Right ventricle myocardium (tissue), 1 donor: ENCODE results near the gene TRIM59.

DNA sequence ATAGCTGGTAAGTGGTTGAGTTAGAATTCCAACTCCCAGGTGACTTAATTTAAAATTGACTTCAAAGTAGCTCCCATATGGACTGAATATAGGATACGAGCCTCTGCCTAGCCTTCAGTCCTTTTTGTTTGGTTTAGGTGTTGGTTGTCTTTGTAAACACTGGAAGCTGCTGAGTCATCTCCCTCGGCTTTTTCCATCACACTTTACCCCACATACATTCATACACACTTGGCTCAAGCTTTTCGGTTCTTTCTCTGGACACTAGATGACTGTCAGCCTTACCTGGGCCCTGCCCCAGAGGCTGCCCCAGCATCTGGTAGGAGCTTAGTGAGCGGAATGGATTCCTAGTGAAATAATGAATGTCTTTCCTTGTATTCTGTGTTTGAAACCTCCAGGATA is 438.1 kb upstream of the C3orf80 start:
- PRO-cap, 2 experiments = no peak in any of the 2 experiments

- PRO-cap, 2 experiments = no peak in any of the 2 experiments
These were observed 430.1 kb upstream of the C3orf80 start for GRCh38 chr3:159794879-159795777.

DNA sequence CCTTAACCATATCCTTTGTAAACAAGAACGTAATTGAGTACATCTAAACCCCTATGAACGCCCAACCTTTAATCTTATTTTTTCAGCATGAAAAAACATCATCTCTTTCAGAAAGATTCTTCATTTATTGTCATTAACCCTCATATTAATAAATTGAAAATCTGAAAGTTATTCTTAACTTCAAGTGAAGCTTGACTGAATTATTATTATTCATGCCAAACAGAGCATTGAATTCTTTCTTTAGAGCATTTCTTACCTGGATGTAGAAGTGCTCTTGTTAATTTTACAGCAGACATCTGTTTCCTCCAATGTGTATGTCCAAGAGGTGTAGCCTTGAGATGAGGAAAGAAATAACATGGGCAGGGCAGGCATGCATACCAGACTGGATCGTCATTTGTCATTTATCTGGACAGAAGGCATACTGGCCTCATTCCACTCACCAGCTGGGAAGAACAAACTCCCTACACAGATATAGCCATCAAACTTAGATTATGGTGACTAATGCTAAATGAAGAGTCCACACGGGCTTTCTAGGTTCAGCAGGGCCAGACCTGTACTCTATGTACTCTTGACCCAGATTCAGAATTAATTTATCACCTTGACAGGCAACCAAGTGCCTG is 401.1 kb upstream of the C3orf80 start:
- PRO-cap, 2 experiments = no peak in any of the 2 experiments

GRCh38 chr3:159839447-159840450 is 385.5 kb upstream of the C3orf80 start:
- PRO-cap, 2 experiments = peak in 2 of 2 experiments; most common plus-strand start chr3:159839960 (in 2); most common minus-strand start chr3:159840026 (in 1)

DNA sequence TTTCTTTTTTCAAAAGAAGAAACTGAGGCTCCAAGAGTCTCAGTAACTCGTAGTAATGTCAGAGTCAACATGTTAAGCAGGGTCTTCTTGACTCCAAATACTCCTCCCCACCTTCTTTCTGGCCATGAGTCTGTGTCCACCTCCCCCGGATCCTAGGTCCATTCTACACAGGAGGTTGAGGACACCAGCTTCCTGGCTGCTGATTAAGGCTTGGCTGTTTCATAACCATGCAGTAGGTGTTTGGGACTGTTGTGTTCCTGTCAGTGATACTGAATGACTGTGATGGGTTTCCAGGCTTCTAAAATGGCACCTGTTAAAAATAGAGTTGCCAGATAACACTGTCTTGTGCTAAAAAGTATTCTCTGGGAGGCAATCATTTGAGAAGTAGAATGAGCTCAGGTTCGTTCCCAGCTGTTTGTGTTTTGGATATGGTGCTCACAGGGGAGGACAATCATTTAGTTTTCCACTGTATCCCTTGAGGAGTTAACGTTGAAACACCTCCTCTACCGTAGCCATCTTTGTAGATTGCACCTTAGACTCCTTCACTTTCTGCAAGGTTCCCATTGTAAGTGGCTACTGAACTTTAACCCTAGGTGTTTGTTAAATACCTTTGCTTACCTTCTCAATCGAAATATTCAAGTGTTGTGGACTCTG is 367.3 kb upstream of the C3orf80 start:
- PRO-cap, 2 experiments = peak in 2 of 2 experiments; most common plus-strand start position 387 of the sequence (in 2); most common minus-strand start position 165 of the sequence (in 2)

GRCh38 chr3:159882588-159883186 is 342.5 kb upstream of the C3orf80 start:
- PRO-cap, 2 experiments = no peak in any of the 2 experiments

- PRO-cap, 2 experiments = no peak in any of the 2 experiments
These were observed 1.3 kb downstream of the SMC4 start for GRCh38 chr3:160400774-160401194.

GRCh38 chr3:160402511-160403413 is 3.3 kb downstream of the SMC4 start:
- PRO-cap, 2 experiments = no peak in any of the 2 experiments

DNA sequence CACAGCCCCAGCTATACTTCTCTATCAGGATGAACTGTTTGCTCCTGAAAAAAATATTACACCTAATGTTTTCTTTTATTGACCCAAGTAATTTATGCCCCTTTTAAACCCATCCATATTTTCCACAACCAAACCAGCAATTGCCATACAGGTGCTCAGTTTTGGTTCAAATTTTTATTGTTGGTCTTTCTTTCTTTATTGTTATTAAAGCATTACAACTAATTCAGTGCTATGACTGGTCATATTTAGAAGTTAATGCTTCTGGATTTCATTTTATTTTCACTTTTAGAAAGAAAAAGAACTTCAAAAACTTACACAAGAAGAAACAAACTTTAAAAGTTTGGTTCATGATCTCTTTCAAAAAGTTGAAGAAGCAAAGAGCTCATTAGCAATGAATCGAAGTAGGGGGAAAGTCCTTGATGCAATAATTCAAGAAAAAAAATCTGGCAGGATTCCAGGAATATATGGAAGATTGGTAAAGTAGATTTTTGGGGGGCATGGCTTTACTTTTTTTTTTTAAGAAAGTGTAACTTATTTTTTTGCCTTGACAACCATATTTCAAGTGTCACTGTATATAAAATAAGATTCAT is 19.7 kb downstream of the SMC4 start:
- PRO-cap, 2 experiments = no peak in any of the 2 experiments

DNA sequence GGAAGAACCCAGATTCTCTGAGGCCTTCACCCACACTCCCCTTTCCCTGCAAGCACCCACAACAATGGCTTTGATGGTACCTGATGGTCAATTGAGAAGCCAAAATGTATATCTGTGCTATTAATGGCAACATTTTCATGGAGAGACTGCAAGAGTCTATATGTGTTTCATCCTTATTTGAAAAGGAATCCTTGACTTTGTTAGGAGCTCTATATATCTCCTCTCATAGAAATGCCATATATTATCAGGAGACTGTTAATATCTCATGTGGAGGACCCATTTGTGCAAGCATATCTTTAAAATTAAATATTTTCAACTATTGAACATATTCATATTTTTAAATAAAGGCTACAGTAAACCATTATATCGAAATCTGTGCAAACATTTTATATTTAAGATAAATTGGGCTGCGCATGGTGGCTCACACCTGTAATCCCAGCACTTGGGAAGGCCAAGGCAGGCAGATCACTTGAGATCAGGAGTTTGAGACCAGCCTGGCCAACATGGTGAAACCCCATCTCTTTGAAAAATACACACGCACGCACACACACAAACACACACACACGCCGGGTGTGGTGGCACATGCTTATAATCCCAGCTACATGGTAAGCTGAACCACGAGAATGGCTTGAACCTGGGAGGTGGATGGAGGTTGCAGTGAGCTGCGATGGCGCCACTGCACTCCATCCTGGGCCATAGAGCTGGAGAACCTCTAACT is 22.0 kb downstream of the TRIM59 start:
- PRO-cap, 2 experiments = no peak in any of the 2 experiments

- PRO-cap, 2 experiments = peak in 2 of 2 experiments; most common plus-strand start chr3:160449945 (in 1); most common minus-strand start chr3:160449816 (in 2)
These were observed at the start of gene TRIM59 for GRCh38 chr3:160449409-160450268. Gene TRIM59, minus strand, starts transcription at chr3:160449786.

DNA sequence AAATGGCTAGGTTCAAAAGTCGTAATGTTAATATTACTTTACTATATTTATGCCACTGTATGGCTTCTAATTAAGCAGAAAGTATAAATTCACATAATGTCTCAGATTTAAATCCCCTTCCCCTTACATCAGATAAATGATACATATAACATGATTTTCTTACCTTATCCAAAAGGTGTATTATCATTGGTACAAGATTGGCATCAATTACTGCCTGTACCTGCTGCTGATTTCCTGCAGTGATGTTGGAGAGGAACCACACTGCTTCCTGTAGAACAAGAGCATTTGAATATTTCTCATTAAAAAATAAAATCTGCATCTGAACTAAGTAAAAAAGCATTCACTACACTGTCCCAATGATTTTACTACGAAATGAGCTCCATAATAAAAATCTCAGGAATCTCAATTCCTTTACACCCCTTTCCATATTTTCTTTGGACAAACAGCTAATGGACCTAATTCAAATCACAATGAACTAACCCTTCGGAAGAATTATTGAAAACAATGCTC is 51.4 kb downstream of the KPNA4 start:
- PRO-cap, 2 experiments = no peak in any of the 2 experiments

DNA sequence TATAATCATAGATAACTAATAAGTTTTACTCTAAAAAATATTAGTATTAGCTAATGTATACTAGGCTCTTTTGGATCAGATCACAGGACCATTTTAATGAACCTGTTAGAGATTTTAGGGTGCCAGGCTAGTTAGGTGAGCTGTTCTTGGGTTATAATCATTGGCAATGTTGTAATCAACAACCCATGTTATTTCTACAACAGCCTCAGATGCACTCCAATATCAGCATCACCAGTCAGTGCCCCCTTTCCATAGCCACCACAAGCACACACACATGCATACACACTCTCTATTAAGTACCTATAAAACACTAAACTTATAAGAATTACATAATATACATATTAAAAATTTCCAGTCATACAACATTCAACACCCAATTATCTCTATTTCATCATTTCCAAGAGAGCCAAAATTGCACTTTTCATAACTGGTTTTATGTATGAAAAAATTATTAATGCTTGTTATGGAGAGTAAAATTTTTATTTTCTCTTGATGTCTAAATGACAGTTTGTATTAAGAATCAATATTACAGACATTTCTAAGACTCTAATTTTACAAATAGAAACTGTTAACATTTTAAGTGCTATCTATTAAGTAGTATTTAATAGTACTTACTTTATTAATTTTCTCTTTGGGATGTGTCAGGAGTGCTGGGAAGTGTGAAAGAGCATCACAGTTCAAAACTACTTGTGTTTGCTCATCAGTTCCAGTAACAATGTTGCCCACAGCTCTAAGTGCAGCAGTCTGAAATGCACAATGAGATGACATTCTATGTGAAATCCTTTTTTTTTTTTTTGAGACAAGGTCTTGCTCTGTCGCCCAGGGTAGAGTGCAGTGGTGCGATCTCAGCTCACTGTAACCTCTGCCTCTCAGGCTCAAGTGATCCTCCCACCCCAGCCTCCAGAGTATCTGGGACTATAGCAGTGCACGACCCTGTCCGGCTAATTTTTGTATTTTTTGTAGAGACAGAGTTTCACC is 50.2 kb downstream of the KPNA4 start:
- PRO-cap, 2 experiments = no peak in any of the 2 experiments

DNA sequence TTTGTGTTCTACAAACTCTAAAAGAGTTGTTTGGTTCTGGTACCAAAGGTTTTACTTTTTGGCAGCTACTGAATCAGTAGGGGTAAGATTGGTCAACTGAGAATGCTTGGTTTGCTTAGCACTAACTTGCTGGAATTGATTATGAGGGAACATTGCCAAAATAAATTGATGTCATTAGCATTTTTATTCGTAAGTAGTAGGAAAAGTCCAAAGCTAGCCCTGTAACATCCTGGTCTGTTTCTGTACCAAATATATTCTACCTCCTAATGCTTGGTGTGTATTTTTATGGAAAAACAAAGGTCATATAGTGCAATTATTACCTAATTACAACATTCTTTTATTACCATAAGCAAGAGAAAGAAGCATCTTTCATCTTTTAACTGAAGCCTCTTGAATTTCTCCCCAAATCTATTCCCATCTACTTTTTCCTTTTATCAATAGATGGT is 36.0 kb upstream of the KPNA4 start:
- PRO-cap, 2 experiments = no peak in any of the 2 experiments

GRCh38 chr3:160622523-160623150 is 54.3 kb upstream of the ARL14 start:
- PRO-cap, 2 experiments = no peak in any of the 2 experiments

- PRO-cap, 2 experiments = peak in 2 of 2 experiments; most common minus-strand start chr3:160796890 (in 2)
These were observed 41.0 kb downstream of the PPM1L start for GRCh38 chr3:160796771-160797694.

GRCh38 chr3:160837515-160838026 is 81.5 kb downstream of the PPM1L start:
- PRO-cap, 2 experiments = no peak in any of the 2 experiments

- PRO-cap, 2 experiments = peak in 2 of 2 experiments; most common plus-strand start chr3:161101892 (in 1); most common minus-strand start chr3:161101703 (in 2)
These were observed 3.6 kb downstream of the B3GALNT1 start for GRCh38 chr3:161101342-161102164.

DNA sequence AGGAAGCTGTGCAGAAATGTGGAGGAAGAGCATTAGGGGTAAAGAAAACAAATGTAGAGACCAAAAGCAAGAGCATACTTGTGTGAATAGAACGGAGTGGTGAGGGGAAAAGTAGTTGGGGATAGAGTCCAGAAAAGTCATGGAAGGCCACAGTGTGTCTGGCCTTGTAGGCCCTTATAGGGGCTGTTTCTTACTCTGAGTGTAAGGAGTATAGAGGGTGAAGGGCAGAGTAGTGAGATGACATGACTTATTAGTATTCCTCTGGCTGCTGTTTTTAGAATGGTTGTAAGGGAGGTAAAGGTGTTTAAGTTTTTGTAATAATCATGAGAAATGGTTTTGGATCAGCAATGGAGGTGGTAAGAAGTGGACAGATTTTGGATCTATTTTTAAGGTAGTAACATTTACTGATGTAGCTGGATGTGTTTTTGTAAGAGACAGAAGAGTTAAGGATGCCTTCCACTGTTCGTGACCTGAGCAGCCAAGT is 7.9 kb downstream of the NMD3 start:
- PRO-cap, 2 experiments = no peak in any of the 2 experiments

DNA sequence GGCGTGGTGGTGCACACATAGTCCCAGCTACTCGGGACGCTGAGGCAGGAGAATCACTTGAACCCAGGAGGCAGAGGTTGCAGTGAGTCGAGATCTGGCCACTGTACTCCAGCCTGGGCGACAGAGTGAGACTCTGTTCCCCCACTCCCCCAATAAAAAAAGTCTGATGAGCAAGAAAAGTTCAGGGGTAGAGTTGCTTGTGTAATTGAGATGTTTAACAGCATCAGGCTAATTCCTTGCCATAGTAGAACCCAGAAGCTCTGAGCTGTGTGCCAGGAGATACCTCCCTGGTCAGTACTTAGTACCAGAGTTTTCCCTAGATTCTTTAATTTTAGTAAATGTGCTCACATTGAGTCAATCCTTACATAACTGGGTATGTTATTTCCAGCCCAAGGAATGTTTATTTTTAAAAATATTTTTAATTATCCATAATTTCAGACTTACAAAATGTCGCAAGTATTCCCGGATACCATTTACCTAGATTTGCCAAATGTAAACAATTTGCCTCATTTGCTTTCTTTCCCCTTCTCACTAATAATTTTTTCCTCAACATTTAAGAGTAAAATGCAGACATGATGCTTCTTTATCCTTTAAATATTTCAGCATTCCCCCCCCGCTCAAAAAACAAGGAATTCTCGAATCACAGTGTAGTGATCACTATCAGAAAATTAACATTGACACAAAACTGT is 32.0 kb downstream of the NMD3 start:
- PRO-cap, 2 experiments = no peak in any of the 2 experiments